ENCODE measurements around the gene SLC35B4.

DNA sequence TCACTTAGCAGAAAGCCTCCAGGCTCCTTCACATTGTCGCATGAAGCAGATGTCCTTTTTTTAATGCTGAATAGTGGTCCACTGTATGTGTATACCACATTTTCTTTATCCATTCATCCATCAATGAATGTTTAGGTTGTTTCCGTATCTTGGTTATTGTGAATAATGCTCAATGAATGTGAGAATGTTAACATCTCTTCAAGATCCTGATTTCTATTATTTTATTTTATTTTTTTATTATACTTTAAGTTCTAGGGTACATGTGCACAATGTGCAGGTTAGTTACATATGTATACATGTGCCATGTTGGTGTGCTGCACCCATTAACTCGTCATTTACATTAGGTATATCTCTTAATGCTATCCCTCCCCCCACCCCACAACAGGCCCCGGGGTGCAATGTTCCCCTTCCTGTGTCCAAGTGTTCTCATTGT is 238.4 kb upstream of the KLF14 start:
- PRO-cap, 2 experiments: no peak in any of the 2 experiments

DNA sequence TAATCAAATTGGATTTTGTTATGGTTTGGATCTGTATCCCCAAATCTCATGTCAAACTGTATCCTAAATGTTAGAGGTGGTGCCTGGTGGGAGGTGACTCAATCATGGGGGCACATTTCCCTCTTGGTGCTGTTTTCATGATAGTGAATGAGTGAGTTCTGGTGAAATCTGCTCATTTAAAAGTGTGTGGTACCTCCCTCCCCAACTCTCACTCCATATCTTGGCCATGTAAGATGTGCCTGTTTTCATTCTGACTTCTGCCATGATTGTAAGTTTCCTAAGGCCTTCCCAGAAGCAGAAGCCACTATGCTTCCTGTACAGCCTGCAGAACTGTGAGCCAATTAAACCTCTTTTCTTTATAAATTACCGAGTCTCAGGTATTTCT is 239.7 kb upstream of the KLF14 start:
- PRO-cap, 2 experiments: peak in 1 of 2 experiments; most common minus-strand start position 212 of the sequence (in 1)

DNA sequence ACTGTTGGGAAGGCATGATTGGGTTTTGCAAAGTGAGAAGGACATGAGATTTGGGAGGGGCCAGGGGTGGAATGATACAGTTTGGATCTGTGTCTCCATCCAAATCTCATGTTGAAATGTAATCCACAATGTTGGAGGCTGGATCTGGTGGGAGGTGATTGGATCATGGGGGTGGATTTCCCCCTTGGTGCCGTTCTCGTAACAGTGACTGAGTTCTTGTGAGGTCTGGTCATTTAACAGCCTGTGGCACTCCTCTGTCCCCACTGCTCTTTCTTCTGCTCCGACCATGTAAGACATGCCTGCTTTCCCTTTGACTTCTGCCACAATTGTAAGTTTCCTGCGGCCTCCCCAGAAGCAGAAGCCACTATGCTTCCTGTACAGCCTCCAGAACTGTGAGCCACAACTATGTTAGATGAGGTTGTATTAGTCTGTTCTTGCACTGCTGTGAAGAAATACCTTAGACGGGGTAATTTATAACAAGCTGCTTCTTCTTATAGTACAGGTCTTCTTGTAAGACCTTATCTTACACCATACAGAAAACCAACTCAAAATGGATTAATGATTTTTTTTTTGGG is 241.7 kb upstream of the KLF14 start:
- PRO-cap, 2 experiments: no peak in any of the 2 experiments

DNA sequence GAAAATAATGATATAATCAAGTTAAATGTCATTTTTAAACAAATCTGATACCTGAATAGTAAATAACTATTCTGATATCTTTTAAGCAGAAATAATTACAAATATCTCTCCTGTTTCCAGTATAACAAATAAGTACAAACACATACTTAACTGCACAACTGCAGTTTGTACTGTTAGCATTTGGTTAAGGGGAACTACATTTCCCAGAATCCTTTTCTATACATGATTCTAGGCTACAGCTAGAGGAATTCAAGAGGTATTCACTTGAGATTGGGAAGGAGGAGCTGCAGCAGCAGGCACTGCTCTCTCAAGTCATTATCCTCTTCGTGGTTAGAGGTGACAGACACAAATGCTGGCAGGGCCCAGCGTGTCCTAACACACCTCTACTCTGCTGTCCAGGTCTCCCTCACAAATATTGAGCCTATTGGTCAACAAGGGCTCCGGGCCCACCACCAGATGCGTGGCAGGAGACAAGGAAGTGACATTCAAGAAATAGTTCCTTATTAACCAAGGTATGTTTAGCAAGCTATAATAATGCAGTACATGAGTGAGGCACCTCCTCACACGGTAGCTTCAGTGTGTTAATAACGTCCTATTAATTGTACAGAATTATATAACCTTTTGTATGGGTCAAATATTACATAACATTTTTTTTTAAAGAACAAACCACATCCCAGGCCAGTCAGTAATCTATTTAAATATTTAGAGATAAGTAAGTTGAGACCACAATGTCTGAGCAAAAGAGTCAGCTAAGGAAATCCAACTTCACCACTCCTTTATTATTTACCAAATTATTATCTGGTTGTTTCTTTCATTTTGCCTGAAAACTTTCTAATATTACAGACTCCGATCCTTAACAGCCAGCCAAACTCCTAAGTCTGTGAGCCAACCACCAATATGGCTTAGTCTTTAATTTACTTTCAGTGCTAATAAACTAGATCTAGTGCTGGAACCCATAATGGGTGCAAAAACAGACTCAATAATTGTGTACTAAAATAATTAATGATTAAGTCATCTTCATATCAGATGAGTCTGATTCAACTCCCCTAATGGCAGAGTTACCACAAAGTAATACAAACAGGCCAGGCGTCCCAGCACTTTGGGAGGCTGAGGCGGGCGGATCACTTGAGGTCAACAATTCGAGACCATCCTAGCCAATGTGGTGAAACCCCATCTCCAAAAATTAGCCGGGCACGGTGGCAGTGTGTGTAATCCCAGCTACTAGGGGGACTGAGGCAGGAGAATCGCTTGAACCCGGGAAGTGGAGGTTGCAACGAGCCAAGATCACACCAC is 254.7 kb upstream of the MKLN1 start:
- PRO-cap, 2 experiments: peak in 2 of 2 experiments; most common plus-strand start position 263 of the sequence (in 2); most common minus-strand start position 321 of the sequence (in 1)

- PRO-cap, 2 experiments: no peak in any of the 2 experiments
Observed at GRCh38 chr7:131076509-131077411, 250.9 kb upstream of the MKLN1 start.

- PRO-cap, 2 experiments: peak in 2 of 2 experiments; most common minus-strand start chr7:131078865 (in 2)
Observed at GRCh38 chr7:131078764-131080099, 248.4 kb upstream of the MKLN1 start.

DNA sequence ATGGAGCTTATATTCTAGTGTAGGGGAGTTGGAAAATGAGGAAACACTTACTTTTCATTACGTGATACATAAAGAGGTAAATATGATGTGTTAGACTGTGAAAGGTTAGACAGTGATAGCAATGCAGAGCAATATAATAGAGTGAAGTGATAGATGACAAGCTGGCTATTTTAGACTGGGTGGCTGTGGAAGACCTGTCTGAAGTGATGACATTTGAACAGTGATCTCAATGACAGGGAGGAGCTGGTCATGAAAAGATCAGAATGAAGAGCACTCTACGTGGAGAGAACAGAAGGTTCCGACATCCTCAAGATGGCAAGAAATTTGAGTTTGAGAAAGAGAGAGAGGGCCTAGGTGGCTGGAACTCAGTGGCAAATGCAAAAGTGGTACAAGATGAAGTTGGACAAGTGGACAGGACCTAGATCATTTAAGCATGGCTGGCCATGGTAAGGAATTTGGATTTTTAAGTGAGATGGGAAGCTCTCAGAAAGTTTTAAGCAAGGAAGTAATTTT is 118.8 kb upstream of the MKLN1 start:
- PRO-cap, 2 experiments: no peak in any of the 2 experiments

- PRO-cap, 2 experiments: peak in 2 of 2 experiments; most common plus-strand start chr7:131236033 (in 1); most common minus-strand start chr7:131235639 (in 2)
Observed at GRCh38 chr7:131235306-131236160, 92.1 kb upstream of the MKLN1 start.

- PRO-cap, 2 experiments: peak in 2 of 2 experiments; most common plus-strand start chr7:131238548 (in 2); most common minus-strand start chr7:131238377 (in 1)
Observed at GRCh38 chr7:131238184-131238785, 89.4 kb upstream of the MKLN1 start.

DNA sequence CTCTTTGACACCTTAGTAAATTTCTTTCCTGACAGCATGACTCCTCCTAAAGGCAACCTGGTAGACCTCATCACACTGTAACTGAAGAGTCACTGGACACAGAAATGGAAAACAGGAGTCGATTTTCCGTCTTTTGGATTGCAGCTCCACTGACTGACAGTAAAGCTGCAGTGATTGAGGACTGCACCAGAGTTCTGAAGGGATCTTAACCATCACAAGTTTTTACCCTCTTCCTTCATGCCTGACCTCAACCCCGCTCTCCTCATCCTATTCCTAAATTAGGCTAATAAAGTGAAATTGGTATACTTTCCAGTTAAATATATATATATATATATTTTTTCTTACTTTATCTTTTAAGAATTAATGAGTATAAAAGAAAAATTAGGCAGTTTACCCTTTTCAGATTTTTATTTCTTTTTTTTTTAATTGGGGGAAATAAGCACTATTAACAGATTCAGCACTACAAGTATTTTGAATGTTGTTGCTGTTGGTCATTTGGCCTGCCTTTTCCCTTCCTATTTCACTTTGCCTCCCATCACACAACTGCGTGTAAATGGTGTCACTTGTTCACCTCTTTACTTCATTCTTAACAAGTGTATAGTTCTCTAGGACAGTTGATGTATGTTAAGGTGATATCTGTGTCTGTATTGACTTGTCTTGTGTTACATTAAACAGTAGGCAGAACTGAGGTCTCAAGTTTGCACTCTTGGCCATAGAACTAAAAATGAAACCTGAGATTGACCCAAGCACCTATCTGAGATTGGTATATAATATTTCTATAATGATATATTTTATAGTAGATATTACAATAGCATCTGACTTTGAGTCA is 68.6 kb downstream of the PODXL start:
- PRO-cap, 2 experiments: no peak in any of the 2 experiments

- PRO-cap, 2 experiments: no peak in any of the 2 experiments
Observed at GRCh38 chr7:131581110-131582092, 25.0 kb upstream of the PODXL start.

DNA sequence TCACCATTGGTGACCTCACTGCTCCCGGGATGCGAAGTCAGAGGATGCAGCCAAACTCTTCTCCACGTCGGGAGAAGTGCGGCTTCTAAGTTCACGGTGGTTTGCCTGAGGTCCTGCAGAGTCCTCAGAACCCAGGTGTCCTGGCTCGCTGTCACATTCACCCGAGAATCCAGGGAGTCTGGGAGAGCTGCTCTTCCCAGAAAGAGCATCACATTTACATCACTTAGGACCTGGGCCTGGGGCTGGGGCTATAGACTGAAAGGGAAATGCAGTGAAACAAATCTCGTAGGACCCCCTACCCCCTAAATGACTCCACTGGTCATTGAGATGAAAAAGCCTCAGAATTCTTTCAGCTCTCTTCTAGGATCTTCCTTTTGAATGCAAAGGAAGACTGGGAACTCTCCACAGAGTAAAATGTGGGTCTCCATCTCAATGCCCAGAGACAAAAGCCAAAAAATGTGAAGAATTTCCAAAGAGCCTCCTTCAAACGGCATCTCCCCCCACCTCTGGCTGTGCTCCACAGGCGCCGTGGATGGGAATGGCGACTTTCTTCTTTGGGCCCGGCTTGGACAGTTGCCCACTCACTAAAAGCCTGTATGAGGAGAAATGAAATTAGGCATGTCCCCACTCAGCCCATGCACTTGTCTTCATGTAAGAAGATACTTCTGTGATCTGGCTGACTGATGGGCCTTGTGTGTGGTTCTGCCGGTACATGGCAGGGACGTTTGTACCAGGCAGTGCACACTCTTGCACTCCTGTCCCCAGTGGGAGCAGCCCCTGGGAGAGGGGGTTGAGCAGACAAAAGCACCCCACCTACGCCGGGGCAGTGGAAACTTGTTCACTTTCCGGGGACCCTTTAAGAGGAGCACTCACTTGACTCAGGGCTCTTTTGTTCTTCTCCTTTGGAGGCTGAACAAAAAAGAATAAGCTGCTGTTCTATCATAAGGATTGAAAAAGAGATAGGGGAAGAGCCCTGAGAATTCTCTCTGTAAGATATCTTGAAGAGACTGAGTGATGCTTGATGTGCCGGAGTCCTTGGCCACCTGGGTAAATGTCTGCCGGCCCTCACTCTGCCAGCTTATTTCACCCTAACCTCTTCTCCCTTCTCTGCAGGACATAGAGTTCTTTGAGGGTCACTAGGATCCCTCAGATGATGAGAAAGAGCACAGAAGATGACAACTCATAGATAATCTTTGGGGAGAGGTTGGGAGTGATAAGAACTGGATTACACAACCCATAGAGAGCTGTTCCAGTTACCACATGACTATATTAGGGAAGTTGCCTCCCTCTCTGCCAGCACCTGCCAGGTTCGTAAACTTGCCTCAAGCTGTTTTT is 49.2 kb upstream of the PODXL start:
- PRO-cap, 2 experiments: no peak in any of the 2 experiments

DNA sequence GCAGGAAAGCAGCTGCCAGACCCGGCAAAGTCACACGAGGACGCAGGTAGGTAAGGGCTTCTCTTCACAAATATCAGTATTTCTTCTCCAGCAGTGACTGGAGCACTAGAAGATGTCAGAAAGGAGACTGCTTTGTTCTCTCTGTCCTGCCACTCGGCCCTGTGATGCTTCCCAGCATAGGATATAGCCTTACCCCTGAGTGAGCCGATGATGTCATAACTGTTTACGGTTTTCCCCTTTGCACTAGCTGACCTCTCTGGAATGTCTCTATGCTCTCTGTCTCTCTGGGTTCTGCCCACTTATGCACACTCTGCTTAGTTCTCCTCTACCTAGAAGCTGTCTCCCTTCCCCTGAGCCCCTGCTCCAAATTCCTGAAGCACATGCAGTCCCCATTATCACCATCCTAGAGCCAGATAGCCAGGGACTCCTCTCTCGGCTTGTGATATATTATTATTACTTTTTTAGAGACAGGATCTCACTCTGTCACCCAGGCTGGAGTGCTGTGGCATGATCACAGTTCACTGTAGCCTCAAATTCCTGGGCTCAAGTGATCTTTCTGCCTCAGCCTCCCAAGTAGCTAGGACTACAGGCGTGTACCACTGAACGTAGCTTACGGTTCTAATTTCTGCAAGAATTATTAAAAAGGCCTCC is 167.6 kb upstream of the PODXL start:
- PRO-cap, 2 experiments: no peak in any of the 2 experiments

GRCh38 chr7:132207189-132207619 is 369.1 kb downstream of the PLXNA4 start:
- PRO-cap, 2 experiments: no peak in any of the 2 experiments

DNA sequence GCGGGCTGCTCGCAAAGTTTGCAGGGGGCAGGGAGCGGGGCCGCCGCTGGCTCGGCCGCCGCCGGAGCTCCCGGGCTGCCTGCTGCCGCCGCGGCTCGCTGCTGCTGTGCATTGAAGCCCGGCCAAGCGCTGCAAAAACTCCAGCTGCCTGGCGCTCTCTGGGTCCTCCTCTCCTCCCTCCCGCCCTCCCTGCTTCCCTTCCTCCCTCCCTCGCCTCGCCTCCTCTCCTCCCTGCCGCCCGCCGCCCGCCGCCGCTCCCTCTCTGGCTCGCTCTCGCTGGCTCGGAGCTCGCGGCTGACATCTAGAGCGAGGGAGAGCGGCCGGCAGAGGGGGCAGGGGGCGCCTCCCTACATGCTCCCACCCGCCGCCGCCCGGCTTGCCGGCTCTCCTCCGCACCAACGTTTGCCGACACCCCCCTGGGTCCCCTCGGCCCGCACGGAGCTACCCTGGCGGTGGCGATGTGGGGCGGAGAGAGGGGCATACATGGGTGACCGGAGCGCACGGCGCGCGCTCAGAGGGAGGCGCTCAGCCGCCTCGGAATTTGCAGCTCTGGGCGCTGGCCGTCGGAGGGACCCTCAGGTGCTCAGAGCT is 1.0 kb upstream of the PLXNA4 start:
- PRO-cap, 2 experiments: no peak in any of the 2 experiments

- PRO-cap, 2 experiments: no peak in any of the 2 experiments
Observed at GRCh38 chr7:132655419-132655879, 79.2 kb upstream of the PLXNA4 start.

DNA sequence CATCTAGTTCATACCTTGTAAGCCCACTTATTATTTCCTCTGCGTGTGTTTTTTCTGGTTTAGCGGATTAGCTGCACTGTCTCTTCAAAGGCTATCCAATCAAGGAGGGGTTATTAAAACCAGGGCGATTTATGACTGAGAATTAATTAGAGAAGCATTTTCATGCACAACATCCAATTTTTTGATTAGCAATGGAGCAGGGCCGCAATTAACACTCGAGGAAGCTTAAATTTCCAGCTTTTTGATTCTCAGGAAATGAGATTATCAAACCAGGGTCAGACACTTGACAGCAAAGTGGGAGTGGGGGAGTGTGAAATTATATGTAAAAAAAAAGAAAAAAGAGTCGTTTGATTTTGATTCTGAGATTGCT is 249.0 kb downstream of the EXOC4 start:
- PRO-cap, 2 experiments: no peak in any of the 2 experiments

DNA sequence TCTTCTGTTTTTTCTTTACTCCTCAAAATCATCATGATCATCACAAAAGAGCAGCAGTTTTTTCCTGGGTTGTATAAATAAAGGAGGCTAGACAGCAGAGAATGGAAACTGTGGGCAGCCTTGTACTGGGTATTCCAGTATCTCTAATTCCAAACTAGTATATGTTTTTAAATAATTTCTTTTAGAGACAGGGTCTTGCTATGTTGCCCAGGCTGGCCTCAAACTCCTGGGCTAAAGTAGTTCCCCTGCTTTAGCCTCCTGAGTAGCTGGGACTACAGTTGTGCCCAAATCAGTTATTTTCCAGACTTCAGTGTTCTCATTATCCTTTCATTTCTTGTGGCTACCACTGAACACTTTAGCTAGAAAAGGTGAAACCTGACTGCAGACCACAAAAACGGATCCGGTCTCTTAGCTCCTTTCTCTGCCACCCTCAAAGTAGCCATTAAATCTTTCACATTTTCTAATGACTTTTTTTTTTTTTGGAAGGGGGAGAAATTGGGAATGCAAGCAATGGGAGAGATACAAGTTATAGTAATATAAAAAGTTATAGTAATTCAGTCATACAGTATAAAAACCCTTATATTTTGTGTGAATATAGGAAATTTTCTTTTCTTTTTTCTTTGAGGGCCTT is 412.0 kb upstream of the LRGUK start:
- PRO-cap, 2 experiments: no peak in any of the 2 experiments

GRCh38 chr7:133983609-133984023 is 143.5 kb upstream of the LRGUK start:
- PRO-cap, 2 experiments: no peak in any of the 2 experiments

DNA sequence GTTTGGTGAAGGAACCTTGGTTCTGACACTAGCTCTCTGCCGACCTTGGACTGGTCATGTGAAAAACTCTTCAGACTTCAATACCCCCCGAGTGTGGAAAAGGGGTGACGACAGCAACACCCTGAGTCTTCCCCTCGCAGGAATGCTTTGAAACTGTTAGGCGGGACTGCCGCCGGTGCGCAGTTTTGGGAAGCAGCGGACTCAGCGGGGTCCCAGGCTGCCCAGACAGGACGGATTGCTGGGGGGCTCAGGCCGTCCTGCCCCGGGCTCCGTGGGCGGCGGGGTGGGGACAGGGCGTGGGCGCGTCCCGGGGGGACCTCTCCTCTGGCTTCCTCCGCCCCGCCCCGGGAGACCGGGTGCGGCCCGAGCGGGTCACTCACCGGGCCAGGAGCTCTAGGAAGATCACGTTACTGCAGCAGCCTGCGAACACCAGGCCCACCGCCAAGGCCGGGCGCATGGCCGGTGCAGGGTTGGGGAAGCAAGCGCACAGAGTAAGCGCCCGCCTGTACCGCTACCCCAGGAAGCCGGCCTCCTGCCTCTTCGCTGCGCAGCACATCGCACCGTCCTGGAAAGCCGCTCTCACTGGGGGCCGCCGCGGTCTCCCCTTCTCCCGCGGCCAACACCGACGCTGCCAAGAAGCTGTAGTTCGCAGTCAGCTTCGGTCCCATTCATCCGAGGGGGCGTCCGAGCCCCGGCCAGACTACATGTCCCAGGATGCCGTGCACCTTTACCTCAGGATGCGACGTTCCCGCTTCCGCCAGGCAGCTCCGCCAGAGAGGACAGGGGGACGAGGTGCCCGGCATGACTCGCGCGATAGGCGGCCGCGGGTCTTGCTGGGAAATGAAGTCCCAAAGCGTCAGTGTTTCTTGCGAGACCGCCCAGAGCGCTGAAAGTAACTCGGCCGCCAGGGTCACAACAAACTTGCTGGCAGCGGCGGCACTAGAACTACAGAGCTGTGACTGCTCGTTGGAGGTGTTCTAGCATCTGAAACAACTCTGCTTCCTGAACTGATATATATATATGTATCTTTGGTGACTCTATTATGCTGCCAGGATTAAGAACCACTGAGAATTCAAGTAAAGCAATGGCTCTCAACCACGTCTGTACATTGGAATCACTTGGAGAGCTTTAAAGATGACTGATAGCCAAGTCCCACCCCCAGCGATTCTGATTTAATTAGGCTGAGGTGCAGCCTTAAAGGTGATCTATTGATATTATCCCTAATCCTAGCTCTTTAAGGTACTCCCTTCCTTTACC is at the start of gene SLC35B4:
SLC35B4 (minus strand) TSS at position 636 of the 1,257 bp plus-strand sequence.
- PRO-cap, 2 experiments: no peak in any of the 2 experiments

All from monocyte (primary cell).